NT2/D1 (cell line): ENCODE measurements around the gene TRAPPC2.

- RRBS, 2 experiments = no CpG with 5 or more reads among the region's 4 CpGs
Measured at GRCh38 chrX:11768059-11768633, 10.1 kb downstream of the MSL3 start.

GRCh38 chrX:11786996-11787195 lies 28.9 kb downstream of the MSL3 start:
- RRBS, 2 experiments = no CpG with 5 or more reads among the region's 3 CpGs

- RRBS, 2 experiments = 1 to 3% methylated on average over 19 of the region's 38 CpGs
Measured at GRCh38 chrX:12975451-12975885, 558 bp downstream of the TMSB4X start.

GRCh38 chrX:12978954-12979567 lies 4.2 kb downstream of the TMSB4X start:
- RRBS, 2 experiments = no CpG with 5 or more reads among the region's 5 CpGs

DNA sequence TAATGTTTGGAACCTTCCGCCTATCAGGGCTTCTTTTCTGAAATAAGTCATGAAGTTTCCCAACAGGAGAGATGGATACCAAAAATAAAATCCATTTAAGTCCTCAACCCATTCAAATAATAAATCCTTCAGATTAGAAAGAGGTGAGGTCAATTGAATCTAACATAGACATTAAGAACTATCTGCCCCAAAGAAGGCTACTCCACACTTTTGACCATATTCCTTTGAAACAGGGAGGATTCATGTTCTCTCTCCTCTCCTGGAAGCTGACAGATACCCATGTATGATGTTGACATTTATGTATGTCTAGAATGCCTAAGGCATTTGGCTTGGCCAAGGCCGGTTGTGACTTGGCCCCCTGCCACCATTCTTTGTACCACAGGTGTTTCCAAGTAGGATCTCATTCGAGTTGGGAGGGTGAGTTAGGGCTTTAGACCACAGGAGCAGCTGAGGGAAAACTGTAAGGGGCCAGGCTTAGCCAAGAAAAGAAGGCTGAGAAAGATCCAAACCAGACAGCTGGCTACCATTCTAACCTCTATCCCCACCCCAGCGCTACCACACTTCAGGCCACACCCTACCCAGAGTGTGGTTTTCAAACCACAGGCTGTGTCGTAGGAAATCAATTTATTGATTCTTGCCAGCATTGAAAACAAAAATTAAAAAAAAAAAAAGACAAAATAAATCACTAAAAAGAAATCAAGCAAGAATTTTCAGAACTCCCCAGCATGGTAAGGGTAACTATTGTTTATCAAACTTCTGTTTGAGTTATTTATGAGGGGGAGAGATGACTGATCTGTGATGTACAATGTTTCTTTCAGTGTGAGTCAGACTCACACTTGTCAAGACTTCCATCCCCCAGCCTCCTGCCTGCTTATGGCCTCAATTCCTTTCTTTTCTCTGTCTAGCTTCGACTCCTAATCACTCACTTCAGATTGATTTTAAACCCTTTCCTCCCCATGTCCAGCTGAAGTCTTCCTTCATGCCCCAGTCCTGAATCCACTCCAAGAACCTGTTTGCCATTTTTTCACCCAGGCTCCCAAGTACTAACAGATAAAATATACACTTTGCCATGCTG lies 9.8 kb downstream of the TMSB4X start:
- RRBS, 2 experiments = no CpG with 5 or more reads among the region's 6 CpGs

- RRBS, 2 experiments = no CpG with 5 or more reads among the region's 11 CpGs
Measured at GRCh38 chrX:12988562-12989132, 13.7 kb downstream of the TMSB4X start.

GRCh38 chrX:13015853-13016416 lies 28.5 kb downstream of the FAM9C start:
- RRBS, 2 experiments = no CpG with 5 or more reads among the region's 4 CpGs

GRCh38 chrX:13110290-13111415 lies 66.2 kb upstream of the FAM9C start:
- RRBS, 2 experiments = no CpG with 5 or more reads among the region's 12 CpGs

DNA sequence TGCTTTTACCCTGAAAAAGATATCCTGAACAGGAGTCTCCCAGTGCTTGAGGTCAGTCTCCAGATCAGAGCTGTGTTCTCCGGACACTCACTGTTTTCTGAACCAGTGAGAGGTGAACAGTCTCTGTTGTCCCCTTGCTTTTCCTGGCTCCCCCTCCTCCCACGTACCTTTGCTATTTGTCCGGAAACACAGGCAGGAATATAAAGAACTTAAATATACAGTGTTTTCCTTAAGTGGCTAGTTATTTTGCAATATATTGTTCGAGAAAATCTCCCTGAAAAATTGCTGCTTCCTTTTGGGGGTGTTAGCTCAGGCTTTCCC lies 116.5 kb downstream of the ATXN3L start:
- RRBS, 2 experiments = 95 to 96% methylated on average over 3 of the region's 4 CpGs

DNA sequence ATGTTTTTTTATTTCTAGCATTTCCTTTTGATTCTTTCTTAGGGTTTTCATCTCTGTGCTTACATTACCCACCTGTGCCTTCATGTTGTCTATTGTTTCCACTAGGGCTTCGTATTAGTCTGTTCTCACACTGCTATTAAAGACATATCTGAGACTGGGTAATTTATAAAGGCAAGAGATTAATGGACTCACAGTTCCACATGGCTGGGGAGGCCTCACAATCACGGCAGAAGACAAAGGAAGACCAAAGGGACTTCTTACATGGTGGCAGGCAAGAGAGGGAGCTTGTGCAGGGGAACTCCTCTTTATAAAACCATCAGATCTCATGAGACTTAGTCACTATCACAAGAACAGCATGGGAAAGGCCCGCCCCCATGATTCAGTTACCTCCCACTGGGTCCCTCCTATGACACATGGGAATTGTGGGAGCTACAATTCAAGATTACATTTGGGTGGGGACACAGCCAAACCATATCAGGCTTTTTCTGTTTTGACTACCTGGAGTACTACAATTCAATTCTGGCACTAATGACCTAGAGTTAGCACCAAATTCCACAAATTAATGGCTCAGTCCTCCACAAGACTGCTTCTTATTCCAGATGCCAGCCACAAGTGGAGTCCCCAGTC lies 16.6 kb downstream of the ATXN3L start:
- RRBS, 2 experiments = no CpG with 5 or more reads among the region's 3 CpGs

DNA sequence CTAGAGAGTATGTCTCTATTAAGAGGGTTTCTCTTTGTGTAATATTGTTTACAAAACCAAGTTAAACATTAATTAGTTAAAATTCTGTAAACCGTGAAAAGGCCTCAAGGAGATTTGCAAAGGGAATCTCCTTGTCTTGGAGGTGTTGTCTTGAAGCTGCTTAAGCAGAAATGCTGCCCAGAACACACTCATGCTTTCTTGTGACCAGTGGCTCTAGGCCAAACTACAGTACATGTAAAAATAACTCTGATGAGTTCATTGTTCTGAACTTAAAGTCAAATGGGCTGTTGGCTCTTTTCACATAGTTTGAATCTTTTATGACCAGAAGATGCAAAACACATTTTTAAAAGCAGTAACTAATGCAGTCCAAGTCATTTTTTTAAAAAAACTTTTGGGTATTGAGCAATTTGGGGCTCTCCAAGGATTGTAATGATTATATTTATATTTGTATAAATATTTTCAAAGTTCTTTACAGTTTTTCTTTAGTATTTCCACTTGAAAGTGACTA lies 112.6 kb upstream of the ATXN3L start:
- RRBS, 2 experiments = no CpG with 5 or more reads among the region's 1 CpG

DNA sequence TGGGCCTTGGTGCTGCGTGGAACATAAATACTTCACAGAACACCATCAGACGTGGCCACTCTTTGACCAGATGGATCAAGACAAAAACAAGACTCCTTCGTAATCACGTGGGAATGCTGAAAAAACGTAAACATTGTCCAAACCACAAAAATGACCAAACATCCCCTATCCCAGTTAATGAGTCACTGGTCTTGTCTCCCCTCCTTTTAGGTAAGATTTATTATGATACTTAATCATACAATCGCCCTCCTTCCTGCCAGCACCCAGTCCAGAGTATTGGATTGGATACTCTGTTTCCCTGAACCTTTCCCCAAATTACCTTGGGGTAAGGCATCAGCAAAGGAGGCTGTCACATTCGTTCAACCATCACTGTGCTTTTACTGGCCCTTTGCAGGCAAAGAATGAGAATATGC lies 636 bp upstream of the TCEANC start:
- RRBS, 2 experiments = no CpG with 5 or more reads among the region's 7 CpGs

DNA sequence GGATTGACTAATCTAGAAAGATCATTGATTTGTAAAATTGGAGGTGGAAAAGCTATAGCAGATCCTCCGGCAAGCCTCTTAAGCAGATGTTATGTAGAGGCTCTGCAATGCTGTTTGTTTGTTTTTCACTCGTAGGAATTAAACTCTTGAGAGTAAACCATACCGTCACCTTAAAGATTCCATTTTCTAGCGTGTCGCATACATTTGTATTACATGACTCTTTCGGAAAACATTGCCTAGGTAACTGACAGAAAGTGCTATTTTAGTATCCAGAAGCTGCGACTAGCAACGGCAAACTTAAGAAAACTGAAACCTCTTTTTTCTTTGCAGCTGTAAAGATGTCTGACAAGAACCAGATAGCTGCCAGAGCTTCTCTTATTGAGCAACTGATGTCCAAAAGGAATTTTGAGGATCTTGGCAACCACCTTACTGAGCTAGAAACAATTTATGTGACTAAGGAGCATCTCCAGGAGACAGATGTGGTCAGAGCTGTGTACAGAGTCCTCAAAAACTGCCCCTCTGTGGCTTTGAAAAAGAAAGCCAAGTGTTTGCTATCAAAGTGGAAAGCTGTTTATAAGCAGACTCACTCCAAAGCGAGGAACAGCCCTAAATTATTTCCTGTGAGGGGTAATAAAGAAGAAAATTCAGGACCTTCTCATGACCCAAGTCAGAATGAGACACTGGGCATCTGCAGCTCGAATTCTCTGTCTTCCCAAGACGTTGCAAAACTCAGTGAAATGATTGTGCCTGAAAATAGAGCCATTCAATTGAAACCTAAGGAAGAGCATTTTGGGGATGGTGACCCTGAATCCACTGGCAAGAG lies 9.4 kb downstream of the TCEANC start:
- RRBS, 2 experiments = 96 to 100% methylated on average over 1 of the region's 11 CpGs

DNA sequence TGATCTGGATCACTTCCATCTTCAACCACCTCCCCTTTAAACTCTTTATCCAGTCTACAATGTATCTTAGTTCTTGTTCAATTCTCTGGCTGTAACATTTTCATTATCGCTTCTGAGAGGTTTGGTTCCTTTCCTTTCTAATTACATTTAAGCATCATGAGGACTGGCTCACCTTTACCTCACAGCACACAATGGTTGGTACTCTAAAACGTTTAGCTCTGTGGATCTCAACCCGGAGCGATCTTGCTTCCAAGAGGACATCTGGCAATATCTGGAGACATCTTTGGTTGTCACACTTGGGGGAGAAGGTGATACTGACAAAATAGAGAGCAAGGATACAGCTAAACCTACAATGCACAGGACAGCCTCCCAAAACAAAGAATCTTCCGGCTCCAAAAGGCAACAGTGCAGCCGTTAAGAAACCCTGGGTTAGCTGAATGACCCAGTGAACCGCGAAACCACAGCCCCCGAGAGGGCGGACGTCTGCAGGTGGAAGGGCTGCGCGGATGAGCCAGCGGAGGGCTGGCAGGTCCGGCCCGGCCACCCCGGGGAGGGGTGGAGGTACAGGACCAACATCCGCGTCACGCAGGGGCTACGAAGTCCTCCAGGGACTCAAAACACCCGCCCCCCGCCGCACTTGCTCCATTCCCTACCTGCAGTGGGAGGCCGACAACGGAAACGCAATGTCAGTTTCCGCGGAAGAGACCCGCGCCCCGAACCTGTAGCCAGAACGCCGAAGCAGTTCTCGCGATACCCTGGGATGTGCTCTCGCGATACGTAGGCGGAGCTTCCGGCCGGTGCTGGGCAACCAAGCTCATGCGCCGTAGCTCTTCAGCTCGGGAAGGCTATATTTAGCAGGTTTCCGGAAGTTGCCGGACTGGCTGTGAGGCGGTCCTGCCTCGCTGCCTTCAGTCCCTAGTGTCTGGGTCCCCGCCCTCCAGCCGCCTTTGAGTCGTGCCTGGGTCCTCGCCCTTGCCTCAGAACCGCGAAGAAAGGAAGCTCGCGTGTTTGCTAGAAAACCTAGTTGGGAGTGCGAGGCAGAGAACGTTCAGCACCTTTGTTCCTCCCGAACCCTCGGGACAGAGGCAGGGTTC lies at the start of gene TRAPPC2:
Gene TRAPPC2 (minus strand): TSS at position 749 of the 1,094 bp plus-strand sequence.
- RRBS, 2 experiments = 1 to 2% methylated on average over 5 of the region's 61 CpGs

DNA sequence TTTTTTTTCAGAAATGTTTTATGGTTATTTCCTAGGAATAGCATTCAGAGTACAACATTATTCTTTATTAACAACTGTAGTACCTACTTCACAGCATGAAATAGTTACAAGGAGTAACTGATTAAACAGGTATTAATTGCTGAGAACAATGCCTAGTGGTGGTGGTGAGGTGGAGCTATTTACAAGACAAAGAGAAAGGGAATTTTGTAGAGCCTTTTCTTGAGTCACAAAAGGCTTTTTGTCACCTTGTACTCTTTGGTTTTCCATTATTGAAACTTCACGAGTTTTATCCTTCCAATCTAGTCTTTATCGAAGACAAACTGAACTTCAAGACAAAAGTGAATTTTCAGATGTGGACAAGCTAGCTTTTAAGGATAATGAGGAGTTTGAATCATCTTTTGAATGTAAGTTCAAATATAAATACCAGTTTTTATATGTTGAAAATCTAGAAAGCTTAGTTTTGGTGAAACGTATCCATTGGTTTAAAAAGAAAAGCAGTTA lies 27.5 kb downstream of the OFD1 start:
- RRBS, 2 experiments = no CpG with 5 or more reads among the region's 3 CpGs

GRCh38 chrX:15314250-15314932 lies 1.0 kb downstream of the ASB11 start:
- RRBS, 2 experiments = no CpG with 5 or more reads among the region's 4 CpGs

DNA sequence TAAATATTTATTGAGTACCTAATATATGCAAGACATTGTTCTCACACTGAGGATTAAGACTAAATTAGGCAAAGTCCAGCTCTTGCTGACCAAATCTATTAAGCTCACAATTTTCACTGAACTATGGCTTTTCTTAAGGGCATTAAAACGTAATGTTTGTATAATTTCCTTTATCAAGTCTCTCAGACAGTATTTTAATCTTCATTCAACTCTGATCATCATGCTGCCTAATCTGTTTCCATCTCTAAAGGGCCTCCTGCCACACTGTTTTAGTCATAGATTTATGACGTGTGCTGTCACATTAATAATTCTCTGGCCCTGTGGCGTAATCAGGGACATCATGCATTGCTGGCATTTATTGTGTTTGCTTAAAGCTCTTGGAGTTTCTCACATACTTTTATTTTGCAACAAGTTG lies 7.5 kb upstream of the PIGA start:
- RRBS, 2 experiments = no CpG with 5 or more reads among the region's 3 CpGs

GRCh38 chrX:15530220-15530820 lies 29.7 kb downstream of the BMX start:
- RRBS, 2 experiments = no CpG with 5 or more reads among the region's 6 CpGs

GRCh38 chrX:15749734-15750326 lies 11.8 kb downstream of the CA5B start:
- RRBS, 2 experiments = no CpG with 5 or more reads among the region's 5 CpGs

DNA sequence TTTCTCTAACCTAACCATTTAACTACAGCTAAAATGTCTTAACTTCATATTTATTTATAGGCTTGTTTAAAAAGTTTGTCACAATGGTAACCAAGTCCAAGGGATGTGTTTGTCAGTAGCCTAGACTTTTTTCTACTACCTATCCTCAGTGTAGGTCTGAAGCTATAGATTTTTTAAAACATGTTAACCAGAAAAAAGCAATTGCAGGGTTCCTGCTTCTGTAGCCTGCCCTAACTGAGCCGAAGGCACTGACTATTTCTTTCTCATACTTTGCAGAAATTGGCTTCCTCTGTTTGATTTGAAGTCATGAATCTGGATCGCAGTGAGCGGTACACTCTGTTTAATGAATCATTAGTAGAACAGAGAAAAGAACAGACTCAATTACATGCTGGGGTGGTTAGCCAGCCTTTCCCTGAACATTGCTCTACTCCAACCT lies 18.7 kb upstream of the AP1S2 start:
- RRBS, 2 experiments = no CpG with 5 or more reads among the region's 3 CpGs